ENCODE measurements around a stretch of chr6.

GRCh38 chr6:320624-320974 is 28.3 kb downstream of the DUSP22 start:
- PRO-cap = no peak

DNA sequence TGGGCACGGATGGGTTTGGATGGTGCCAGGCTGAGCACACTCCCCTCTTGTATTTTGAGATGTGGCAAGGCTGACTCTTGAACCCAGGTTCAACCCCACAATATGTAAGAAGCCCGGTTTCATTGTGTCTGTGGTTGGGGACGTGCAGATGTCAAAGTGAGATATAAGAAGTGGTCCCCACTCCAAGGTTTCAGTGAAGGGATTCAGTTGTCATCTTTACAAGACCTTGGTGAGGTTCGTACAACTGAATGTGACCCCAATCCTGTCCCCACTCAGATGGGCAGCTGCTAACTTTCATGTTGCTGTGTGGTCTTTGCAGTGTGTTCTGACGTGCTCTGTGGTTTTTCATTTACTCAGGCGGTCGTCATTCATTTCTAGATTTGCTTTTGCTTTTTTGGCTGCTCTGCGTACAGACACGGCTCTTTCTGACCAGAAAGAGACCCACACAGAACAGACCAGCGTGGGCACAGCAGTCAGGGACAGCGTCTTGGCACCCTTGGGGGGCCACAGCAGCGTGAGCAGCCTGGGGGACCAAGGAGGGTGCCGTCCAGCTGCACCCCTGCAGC is 49.6 kb upstream of the IRF4 start:
- PRO-cap = no peak

GRCh38 chr6:356836-357332 is 34.7 kb upstream of the IRF4 start:
- PRO-cap = no peak

DNA sequence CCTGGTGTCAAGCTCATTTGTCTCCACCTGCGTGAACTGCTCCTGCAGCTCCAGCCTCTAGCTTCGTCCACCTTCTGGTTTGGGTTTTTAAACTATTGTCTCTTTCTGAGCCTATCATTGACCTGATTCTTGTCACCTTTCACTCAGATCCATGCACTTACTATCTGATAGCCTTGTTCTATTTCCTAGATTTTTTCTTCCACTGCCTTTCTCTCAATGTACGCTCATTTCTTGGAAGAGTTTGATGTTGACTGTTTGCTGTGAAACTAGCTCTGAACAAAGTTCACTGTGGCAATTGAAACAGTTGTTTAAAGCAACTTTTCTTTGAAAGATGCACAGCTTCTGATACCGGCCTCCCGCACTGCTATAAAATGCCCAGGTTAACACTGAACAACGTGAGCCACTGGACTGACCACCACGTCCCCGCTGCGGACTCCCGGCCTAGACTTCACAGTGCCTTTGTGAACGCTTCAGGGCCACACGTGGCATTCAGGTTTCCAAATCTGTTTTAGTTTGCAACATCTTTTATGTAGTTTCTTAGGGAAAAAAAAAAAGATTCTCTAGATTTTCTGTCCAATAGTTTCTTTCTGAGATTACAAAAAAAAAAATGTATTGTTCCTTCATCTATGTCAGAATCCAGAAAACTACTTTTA is 29.8 kb upstream of the IRF4 start:
- PRO-cap = no peak

GRCh38 chr6:389523-390521 is 1.7 kb upstream of the IRF4 start:
- PRO-cap = no peak

DNA sequence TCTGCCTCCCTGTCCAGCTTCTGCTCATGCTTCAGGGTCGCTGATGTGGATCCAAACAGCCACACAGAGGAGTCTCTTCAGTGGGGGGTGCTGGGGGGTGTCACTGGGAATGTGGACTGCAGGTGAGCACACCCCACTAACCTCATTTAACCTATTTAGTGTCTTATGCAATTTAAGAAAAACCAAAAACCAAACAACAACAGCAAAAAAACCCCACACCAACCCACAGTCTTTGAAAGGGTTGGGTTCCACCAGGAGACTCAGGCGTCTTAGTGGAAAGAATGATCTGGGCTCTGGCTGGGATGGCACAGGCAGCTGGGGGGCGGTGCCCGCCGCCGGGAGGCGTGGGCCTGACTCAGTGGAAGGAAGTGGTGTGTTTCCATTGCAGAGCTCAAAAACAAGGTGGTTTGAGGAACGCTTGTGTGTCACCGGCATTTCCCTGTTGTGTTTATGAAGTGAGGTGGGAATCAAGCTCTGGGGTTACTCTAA is 55.1 kb downstream of the IRF4 start:
- PRO-cap = no peak

- PRO-cap = no peak
Measured at GRCh38 chr6:617278-618057, 39.4 kb downstream of the HUS1B start.

DNA sequence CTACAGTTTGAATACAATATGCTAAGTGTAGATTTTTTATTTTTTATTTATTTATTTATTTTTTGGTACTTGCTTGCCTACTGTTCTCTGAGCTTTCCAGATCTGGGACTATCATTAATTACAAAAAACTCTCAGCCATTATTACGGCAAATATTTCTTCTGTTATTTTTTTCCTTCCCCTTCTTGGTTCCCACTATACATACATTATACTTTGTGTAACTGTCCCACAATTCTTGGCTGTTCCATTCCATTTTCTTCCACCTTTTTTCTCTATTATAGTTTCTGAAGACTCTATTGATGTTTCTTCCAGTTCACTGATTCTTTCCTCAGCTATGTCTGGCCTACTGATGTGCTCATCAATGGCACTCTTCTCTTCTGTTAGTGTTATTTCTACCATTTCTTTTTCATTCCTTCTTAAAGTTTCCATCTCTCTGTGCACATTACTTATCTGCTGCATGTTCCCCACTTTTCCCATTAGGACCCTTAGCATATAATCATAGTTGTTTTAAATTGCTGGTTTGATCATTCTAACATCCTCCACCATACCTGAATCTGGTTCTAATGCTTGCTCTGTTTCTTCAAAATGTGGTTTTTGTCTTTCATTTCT is 15.1 kb upstream of the HUS1B start:
- PRO-cap = no peak

GRCh38 chr6:1070085-1070554 is 241.8 kb upstream of the FOXQ1 start:
- PRO-cap = no peak

GRCh38 chr6:1335329-1336221 is 23.7 kb downstream of the FOXQ1 start:
- PRO-cap = no peak

GRCh38 chr6:1384734-1384933 is 4.7 kb upstream of the FOXF2 start:
- PRO-cap = no peak

DNA sequence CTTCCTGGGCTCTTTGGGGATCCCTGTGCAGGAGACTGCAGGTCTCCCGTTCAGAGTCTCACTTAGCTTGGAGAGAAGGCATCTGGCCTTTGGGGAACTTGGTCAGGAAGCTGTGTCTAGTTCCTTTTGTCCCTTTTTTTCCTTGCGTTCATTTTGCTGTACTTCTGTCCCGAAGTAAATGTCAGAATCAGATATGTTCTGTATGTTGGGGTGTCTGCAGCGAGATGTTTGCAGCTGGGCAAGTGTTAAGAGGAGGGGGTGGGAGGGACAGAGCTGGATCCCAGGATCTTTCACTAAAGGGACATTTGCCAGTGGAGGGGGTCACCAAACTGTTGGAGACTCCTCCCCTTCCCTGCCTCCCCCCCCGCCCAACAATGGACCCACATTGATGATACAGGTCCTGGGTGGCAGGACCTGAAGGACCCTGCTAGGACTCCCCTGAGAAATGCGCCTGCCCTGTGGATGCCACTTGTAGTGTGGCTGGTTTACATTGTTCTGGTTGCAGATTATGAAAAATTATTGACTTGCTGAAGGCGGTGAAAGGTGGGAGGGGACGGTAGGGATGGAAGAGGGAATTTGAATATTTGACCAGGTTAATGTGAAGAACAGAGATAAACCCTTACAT is 2.1 kb downstream of the FOXF2 start:
- PRO-cap = unidirectional peak, minus-strand start at position 295 of the sequence

GRCh38 chr6:1641244-1641776 is 31.6 kb downstream of the FOXC1 start:
- PRO-cap = no peak

DNA sequence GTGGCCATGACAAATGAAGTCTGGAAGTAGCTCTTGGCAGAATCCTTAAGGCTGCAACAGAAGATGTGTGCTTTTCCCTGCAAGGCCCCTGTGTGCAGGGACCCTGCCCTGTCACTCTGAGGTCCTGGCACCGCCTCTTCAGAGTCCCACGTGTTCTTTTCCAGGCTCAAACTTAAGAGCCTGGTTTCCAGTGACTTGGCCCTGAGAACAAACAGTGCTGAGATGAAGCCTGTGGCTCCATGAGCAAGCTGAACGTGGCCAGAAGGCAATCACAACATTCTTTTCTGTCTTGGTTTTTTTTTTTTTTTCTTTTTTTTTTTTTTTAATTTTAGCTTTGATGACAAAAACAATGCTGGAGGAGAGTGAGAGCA is 85.9 kb downstream of the FOXC1 start:
- PRO-cap = unidirectional peak, plus-strand start at position 204 of the sequence

GRCh38 chr6:1718226-1718785 is 108.6 kb downstream of the FOXC1 start:
- PRO-cap = no peak

DNA sequence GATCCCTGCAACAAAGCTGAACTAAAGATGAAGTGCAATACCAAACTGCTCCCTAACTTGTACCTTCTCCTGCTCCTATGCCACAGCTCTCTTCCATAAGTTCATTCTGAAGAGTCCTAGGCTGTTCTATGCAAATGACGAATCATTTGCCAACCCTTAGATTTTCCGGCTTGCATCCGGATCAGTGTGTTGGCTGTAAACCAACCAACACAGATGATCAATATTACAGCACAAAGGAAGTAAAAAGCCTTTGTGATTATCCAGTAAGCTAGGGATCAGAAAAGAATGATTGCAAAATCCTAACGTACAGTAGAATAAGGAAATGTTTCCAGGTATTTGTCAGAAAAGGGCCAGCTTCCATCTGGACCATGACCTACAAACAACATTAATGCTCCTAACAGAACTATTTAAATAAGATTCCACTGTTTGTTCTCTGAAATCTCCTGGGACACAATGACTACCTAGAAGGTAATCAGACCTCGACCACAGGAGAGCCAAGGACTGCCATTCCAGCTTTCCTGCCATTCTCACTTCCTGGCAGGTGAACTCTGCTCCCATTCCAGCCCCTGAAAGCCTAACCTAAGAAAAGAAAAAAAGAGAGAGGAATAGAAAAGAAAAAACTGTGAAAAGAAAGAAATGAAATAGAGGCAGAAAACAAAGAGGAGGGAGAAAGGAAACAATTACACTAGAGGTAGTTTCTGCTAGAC is 19.8 kb downstream of the GMDS start:
- PRO-cap = no peak

- PRO-cap = unidirectional peak, minus-strand start at chr6:2630479
Measured at GRCh38 chr6:2630235-2630809, 120.4 kb downstream of the MYLK4 start.

- PRO-cap = no peak
Measured at GRCh38 chr6:2743838-2744574, 6.7 kb downstream of the MYLK4 start.

- PRO-cap = no peak
Measured at GRCh38 chr6:2766353-2766642, 1.1 kb downstream of the WRNIP1 start.

- PRO-cap = no peak
Measured at GRCh38 chr6:2790374-2791055, 25.3 kb downstream of the WRNIP1 start.